Occipital lobe (tissue), 2 donors: ENCODE measurements around the genes TEDDM1, RGS8 and NPL.

DNA sequence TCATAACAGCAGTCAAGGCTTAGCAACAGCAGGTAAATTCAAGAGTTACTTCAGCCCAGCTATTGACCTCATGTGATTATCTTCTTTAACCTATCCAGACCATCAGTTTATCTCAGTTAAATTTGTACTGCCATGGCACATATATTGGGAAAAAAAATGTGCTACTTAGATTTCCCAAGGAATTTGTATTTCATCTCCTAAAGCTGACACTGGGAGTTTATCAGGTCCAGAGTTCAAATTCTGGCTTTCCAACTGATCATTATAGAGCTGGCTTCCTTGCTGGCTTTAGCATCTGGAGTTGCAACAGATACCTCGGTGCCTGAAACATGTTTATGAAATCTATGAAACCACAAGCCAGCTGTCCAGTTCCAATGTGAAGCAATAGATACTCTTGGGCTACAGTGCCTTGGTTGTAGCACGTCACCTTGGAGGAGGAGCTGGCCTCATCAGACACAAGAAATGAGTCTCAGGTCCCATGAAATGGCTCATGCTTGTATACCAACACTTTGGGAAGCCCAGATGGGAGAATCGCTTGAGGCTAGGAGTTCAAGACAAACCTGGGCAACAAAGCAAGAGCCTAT, 132.3 kb upstream of the ZNF648 start:
- RAMPAGE, long total RNA = no peak

GRCh38 chr1:182304540-182305180, 86.9 kb downstream of the GLUL start:
- RAMPAGE, long total RNA = no peak

DNA sequence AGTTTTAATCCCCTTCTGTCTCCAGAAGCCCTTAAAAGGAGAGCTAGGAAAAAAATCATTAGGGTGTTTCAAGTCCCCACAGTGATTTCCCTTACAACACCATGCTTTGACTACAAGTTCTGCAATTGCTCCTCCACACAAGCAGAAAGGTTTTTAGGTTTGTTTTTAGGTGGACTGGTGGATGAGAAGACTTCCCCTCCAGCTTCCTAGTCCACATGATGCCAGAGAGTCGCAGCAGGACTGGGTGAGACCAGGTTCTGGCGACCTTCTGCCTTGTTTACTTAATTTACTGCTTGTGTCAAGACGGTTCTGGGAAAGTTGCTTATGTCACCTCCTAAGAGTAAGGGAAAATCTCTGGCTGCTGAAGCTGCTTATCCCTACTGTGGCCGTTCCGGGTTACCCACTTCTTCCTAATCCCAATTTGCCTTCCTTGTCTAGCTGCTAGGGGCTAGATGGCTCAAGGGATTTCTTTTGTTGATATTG, 76.4 kb downstream of the GLUL start:
- RAMPAGE, long total RNA = no peak

DNA sequence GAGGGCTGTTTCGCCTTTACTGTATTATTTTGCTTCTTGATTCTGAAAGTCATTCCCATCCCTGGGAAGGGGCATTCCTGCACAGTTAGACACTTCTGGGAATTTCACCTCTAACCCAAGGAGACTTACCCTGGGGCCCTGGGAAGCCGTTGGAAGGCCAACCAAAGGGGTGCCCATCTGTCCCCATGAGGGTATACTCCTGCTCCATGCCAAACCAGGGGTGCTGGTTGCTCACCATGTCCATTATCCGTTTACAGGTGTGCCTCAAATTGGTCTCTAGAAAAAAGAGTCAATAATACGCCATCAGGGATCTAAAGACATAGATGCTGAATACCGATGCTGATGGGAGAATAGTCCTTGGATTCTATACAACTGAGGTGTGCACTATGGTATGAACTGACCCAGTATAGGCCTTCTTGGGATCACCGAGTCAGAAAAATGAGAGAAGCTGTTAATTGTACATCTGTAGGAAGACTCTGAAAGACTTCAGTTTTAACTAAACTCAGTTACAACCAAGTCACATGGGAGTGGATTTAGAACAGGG, 5.4 kb downstream of the GLUL start:
- RAMPAGE, long total RNA = no peak

- RAMPAGE, long total RNA = no peak
Measured at GRCh38 chr1:182400342-182400845, at the start of gene TEDDM1. Gene TEDDM1, minus strand, starts transcription at chr1:182400667.

GRCh38 chr1:182671583-182672263, 12.7 kb downstream of the RGS8 start:
- RAMPAGE, long total RNA = no peak

DNA sequence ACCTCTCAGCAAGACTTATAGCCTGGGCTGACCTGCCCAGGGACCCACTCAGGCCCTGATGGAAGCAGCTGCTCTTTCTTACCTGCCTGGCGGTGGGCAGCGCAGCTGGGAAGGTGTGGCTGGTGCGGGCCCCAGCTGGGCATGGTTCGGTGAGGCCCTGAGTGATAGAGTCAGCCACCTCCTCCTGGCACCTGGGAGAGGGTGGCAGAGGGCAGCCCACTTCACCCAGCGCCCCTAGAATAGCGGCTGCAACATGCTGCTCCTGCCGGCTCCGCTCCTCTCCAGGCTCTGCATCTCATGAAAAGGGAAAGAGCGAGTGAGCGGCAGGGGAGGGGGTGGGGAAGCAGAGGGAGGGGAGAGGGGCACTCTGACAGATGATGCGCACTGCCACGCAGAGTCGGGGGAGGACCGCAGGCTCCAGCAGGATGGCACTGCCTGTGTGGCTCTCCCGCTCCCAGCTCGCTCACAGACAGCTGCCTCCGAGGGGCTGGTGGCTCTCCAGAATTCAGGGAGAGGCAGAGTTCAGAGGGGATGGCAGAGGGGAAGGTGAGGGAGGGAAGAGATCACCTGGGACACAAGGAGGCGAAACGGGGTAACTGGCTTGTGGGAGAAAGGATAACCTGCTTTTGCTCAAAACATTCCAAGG, at the start of gene RGS8:
RGS8 (minus strand) TSS at position 318 of the 646 bp plus-strand sequence.
- RAMPAGE, long total RNA = no peak

DNA sequence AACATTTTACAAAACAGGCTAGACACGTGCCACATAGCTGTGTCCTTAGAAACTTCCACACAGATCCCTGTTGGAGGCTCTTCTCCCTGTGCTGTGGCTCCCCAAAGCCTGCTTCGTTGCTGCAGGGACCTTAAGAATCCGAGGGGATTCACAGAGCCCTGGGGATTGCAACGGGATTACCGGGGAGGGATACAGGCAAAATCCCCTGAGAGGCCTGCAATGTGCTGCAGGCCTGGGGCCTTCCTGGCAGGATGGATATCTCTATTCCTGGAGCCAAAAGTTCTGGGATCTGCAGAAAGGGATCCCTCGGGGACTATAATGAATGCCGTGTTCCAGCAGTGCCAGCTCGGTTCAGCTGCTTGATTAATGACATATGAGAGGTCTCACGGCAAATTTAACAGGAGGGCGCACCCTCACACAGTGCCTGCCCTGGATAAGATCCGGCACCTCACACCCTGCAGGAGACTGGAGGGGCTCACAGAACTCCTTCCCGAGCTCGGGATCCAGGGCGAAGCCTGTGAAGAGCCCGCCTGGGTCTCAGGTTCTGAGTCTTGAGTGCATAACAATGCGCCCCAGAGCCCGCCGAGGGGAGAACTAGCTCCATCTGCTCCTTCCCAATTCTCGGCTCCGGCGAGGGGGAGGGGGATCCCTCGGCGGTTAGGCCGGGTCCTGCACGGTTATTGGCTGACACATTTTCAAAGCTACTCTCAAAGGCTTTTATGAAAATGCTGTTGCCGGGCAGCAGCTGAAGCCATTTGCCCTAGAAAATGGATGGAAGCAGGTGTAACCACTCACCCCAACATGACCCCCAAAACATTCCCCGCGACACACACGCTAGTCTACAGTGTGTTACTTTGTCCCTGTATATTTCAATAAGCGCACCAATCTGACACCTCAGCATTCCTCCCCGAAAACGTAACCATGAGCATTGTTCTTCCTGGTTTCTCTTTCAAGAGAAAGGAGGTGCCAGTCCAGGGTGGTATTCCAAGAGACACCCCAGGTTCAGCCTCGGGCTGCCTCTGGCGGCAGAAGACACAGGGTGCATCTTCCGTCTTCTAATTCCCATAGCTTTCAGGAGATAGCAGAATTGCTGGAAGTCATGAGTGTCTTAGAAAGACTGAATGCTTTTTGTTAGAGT, 15.5 kb upstream of the RGS8 start:
- RAMPAGE, long total RNA = no peak

DNA sequence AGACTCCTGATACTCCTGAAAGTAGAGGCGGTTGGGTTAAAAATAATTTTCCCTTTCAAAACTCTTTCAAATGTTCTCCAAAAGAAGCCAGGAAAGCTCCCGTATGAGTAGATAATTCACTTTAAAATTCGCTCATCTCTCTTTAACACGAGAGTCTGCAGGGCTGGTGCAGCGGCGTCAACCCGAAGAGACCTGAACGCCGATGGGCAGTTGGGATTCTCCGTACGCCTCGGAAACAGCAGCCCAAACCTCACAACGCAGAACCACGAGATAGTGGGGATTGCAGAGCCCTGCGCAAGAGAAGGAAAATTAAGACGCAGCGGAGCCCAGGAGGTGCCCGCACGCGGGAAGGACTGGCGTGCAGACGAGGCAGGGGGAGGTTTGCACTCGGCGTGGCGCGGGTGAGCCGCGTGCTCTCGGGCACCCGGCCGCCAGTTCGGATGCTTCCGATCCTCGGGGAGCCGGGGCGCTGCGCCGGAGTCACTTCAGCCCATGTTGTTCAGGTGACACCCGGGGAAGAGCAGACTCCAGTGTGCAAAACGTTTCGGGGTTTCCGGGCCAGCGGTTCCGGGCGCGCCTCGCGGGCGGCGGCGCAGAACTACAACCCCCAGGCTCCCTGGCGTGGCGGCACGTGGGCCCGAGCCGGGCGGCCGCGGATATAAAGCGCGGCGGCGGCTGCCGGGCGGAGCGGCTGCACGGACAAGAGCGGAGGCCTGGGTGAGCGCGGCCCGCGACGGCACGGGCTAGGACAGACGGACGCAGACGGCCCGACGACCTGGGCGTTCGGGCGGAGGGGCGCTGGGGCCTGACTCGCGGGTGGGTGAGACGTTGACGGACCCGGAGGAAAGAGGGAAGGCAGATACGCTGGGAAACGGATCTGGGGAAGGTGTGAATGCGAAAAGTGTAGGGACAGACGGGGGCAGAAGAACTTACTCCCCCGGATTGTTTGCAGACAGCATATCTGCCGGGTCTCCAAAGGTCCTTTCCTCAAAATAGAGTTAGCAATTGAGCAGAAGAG, at the start of gene NPL:
NPL (plus strand) TSS at position 685 of the 1,018 bp plus-strand sequence.
- RAMPAGE, long total RNA = start-site peak on the plus strand centred at position 685 of the sequence, 8 bp wide, 140 and 94 reads in 2 replicates

GRCh38 chr1:182868821-182869910, 30.0 kb downstream of the DHX9 start:
- RAMPAGE, long total RNA = no peak

DNA sequence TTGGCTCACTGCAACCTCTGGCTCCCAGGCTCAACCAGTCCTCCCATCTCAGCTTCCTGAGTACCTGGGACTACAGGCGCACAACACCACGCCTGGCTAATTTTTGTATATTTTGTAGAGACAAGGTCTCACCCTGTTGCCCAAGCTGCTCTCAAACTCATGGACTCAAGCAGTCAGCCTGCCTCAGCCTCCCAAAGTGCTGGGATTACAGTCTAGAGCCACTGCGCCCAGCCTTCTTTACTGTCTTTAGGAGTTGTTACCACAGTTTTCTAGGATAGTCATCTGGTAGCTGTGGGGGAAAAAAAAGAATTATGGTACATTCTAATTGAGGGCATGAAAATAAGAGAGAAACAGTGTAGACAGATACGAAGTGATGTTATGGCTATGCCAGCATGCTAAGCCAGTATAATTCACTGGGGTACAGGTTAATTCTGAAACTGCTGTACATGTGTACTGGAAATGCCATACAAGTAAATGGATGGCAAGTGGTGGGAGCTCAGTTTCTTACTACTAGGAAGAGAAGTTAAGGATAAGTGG, 33.9 kb downstream of the DHX9 start:
- RAMPAGE, long total RNA = no peak

DNA sequence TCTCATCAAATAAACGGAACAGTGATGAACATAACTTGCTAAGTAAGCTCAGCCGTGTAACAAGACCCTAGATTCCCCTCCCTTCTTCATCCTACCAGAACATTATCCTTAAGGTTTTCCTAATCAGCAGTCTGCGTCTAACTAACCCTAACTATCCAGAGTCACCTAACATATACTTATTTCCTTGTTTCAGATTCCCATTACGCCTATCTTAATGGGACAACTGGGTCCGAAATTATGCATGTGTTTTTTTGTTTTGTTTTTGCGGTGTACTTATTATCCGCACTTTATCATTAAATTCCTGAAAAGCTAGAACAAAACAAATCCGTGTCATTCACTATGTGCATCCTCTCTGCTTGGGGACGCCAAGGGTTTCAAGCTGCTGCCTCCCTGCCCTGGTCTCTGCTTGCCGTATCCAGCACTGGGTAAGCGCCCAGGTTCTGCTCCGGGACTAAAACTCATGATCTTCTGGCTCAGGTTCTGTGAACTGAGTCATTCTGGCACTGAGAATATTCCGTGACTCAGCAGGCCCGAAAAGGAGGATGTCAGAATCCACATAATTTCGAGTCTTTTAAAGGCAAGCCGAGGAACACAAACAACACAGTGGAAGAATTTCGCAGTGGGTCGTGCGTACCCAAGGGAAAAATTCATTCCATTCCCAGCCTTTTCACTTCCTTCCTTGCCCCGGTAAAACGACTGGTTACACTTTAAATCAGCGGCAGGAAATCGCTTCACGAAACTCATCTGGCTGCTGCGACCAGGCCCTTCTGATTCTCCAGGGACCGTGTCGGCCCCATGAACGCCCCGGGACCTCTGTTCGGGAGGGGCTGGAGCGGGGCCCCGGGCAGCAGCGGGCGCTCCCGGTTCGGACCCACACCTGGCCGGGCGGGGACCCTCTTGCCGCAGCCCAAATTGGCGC, 976 bp upstream of the LAMC1 start:
- RAMPAGE, long total RNA = no peak

DNA sequence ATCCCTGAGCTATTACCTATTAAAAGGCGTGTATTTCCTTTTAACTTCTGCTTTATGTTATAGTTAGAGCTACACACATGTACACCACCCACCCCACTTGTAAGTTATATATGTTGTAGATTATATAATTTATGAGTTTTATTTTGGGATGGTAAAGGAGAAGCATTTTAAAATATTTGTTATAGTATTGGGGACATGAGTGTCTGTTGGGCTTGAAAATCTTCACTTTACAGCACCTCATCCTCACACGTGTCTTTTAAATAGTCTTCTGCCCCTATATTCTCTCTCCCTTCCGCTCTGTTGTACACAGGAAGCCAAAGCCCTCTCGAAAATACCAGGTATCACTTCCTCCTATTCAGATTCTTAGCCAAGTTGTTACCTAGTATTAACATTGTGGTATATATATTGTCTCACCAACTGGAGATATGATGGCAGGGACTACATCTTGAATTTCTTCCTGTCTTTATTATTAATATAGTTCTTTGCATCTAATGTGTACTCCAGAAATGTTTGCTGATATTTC, 25.4 kb downstream of the LAMC1 start:
- RAMPAGE, long total RNA = no peak

DNA sequence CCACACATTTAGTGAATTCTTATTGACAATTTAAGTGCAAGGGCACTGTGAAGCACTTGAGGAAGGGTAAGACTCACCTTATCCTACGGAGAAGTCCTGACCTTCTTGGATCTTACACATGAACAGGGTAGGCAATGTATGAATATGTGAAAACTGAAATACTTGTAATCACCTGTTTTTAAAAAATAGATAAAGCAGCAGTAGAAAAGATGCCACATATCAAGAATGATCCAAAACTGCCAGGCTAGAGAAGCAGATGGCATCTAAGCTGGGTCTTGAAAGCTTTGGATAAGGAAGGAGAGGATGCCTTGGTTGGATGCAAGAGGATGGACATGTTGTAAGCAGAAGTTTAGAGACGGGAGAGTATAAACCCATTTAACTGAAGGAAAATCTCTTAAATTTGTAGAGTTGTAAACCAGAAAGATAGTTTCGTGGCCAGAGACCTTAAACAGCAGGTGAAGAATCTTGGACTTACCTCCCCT, 77.4 kb upstream of the LAMC2 start:
- RAMPAGE, long total RNA = no peak

DNA sequence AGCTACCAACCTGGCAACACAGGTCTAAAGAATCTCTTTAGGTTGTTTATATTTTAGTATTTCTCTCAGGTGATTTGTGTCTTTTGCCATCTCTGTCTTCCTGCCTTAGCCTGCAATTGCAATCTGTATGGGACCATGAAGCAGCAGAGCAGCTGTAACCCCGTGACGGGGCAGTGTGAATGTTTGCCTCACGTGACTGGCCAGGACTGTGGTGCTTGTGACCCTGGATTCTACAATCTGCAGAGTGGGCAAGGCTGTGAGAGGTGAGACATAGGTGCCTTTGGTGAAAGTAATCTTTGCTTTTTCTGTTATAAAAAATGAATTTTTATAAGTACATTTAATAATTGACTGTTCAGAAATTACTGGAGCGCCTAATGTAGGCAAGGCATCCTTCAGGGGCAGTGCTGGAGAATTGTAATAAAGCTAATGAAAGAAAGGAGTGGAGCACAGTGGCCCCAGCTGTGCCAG, 60.7 kb upstream of the LAMC2 start:
- RAMPAGE, long total RNA = no peak

- RAMPAGE, long total RNA = no peak
Measured at GRCh38 chr1:183127920-183128460, 58.1 kb upstream of the LAMC2 start.

DNA sequence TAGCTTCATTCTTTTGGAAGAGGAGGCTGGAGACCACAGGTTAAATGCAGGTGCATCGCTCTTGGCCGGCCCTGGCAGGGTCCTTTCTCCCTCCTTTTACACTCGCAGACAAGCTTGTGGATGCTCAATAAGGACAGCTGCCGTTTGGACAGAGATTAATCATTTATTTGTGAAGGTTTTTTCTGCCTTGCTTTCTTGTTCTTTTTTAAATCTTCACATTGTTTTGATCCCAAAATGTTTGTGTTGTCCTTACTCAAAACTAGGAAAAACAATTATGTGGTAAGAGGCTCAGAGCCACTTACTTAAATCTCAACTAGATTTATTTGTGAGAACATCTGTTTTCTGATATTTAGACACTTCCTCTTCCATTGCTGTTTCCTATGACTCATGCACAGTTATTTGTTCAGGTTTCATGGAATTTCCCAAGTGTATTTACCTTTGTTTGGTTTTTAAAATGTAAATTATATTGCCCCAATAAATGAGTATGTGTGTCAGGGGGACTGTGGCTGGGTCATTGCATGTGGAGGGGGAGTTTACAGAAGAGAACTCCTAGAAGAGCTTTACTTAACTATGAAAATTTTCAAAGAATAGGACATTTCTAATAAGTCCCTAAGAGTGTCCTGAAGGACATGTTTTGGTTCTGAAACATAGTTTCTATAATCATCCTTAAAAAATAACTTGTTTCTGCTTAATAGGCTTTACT, 46.5 kb upstream of the LAMC2 start:
- RAMPAGE, long total RNA = no peak

DNA sequence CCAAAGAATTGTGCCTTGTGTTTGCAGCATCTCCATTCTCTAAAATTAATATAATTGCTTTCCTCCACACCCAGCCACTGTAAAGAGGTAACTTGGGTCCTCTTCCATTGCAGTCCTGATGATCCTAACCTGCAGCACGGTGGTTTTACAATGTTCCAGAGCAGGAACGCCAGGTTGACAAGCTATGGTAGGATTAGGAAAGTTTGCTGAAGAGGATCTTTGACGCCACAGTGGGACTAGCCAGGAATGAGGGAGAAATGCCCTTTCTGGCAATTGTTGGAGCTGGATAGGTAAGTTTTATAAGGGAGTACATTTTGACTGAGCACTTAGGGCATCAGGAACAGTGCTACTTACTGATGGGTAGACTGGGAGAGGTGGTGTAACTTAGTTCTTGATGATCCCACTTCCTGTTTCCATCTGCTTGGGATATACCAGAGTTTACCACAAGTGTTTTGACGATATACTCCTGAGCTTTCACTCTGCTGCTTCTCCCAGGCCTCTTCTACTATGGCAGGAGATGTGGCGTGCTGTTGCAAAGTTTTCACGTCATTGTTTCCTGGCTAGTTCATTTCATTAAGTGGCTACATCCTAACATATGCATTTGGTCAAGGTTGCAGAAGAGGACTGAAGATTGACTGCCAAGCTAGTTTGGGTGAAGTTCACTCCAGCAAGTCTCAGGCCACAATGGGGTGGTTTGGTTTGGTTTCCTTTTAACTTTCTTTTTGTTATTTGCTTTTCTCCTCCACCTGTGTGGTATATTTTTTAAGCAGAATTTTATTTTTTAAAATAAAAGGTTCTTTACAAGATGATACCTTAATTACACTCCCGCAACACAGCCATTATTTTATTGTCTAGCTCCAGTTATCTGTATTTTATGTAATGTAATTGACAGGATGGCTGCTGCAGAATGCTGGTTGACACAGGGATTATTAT, 41.3 kb upstream of the LAMC2 start:
- RAMPAGE, long total RNA = no peak

- RAMPAGE, long total RNA = no peak
Measured at GRCh38 chr1:183272219-183272561, 86.1 kb downstream of the LAMC2 start.

DNA sequence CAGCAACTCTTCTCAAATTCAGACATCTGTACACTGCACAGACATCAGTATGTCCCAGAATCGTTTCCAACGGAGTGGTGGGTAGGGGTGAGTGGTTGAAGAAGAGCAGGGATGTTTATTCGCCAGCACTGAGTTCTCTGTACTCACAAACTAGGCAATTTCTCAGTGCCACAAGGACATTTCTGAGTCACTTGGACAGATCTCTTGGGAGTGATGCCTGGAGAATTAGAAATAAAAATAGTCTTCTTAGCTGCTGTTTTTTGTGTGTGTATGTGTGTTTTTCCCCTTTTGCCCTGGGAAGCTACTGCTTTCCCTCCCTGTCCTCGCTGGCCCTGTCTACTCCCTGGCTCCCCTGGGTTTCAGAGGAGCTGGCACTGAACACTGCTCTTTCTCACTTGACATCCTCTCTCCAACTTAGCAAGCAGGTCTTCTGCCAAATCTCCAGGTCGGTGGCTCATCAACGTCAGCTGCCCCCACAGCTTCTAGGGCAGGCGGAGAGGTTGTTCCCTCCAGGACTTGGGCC, 90.6 kb downstream of the NMNAT2 start:
- RAMPAGE, long total RNA = no peak